Hepatocyte (in vitro differentiated cells and primary cell): ENCODE measurements around the gene NOL4.

DNA sequence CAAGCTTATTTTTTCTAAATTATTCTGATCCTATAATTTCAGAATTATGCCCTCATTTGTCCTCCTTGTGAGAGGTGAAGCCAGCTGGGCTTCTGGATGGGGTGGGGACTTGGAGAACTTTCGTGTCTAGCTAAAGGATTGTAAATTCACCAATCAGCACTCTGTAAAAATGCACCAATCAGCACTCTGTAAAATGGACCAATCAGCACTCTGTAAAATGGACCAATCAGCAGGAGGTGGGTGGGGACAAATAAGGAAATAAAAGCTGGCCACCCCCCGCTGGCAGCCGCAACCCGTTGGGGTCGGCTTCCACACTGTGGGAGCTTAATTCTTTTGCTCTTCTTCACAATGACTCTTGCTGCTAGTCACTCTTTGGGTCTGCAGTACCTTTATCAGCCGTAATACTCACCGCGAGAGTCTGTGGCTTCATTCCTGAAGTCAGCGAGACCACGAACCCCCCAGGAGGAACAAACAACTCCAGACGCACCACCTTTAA lies 623.2 kb downstream of the DSC3 start:
- RAMPAGE, long total RNA: no peak
- RRBS: no CpG with 5 or more reads among the region's 11 CpGs

GRCh38 chr18:31207365-31207993 lies 44.8 kb upstream of the DSC1 start:
- RAMPAGE, long total RNA: no peak
- RRBS: no CpG with 5 or more reads among the region's 7 CpGs

DNA sequence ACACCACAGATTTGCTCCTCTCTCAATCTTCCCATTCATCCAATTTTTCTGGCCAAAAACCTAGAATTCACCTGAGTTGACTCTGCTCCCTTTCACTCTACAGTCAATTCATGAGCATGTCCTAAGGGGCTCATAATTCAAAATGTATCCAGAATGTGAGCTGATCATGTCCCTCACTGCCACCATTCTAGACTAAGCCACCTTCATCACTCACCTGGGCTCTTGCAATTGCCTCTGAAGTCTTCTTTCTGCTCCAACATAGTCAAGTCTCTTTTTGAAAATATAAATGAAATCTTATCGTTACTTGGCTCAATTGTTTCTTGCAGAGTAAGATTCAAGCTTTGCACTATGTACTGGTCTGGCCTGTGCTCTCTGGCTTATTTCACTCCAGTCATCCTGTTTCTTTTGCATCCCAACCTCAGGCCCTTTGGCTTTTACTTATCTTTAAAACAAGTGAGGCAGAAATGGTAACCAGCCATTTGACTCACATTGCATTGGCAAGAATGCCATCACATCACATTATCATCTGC lies 64.6 kb upstream of the DSC1 start:
- RAMPAGE, long total RNA: no peak
- RRBS: no CpG with 5 or more reads among the region's 1 CpG

DNA sequence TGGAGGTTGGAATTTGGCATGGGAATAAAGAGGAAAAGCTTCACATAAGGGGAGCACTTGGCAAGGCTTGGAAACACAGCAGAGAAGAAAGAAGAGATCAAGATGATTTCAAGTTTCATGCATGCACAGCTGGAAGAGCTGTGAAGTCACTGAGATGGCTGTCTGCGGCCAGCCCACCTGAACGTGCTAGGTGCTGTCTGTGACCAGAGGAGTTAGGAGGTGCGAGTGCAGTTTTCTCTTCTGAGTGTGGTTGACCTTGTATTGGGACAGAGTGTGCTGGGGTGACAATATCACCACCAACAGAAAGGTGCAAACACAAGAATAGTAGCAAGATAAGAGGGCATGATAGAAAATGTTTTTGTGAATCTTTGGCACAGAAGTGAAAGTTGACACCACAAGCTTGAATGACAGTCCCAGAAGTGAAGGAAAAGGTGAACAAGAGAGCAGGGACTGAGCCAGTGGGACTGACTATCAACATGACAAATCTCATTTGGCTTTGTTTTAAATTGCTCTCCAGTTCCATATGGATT lies 71.2 kb upstream of the DSC1 start:
- RAMPAGE, long total RNA: no peak
- RRBS: no CpG with 5 or more reads among the region's 3 CpGs

DNA sequence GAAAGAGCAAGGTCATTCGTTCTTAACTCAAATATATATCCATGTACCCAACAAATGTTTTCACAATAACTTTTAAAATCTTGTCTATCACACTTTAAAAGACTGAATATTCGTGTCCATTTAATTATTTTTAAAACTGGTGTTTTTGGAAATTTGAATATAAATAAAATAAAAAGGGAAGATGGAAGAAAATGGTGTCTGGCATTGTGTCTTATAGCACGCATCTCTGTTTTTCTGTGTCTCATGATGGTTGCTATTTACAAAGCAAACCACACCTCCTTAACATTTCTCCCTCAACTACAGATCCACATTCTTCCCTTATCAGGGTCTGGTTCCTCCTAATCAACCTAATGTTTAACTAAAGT lies 55.9 kb upstream of the DSG1 start:
- RAMPAGE, long total RNA: no peak
- RRBS: no CpG with 5 or more reads among the region's 3 CpGs

- RAMPAGE, long total RNA: no peak
- RRBS: no CpG with 5 or more reads among the region's 2 CpGs
Measured at GRCh38 chr18:31336364-31336642, 18.3 kb downstream of the DSG1 start.

DNA sequence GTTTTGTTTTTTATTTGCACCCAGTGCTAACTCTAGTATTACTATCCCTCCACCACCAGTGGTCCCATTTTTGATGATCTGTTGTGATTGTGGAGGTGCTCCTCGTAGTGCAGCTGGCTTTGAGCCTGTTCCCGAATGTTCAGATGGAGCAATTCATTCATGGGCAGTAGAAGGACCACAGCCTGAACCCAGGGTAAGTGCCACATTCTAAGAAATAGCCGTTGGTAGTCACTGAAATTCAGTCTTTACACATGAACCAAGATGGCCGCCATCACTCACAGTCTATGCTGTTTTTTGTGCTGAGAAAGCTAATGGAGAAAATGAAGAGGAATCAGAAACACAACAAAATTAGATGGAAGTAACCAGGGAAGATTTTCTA lies 25.4 kb downstream of the DSG1 start:
- RAMPAGE, long total RNA: no peak
- RRBS: no CpG with 5 or more reads among the region's 4 CpGs

- RAMPAGE, long total RNA: no peak
- RRBS: no CpG with 5 or more reads among the region's 3 CpGs
Measured at GRCh38 chr18:31376976-31377298, 360 bp downstream of the DSG4 start.

DNA sequence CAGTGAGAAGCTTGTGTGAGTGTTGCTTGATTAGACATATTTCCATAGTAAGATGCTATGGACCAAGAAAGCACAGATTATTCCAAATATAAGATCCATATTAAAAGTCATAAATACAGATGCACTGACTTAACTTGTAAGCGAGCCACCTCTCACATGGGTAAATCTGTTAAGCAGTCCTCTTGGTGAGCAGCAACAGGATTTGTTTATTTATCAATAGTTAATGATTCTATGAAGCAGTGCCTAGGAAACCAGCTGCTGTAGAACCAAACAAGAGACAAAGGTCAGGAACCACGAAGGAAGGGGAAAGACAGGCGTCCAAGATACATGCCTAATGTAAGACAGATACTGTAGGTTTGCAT lies 24.9 kb downstream of the DSG4 start:
- RAMPAGE, long total RNA: no peak
- RRBS: no CpG with 5 or more reads among the region's 3 CpGs

DNA sequence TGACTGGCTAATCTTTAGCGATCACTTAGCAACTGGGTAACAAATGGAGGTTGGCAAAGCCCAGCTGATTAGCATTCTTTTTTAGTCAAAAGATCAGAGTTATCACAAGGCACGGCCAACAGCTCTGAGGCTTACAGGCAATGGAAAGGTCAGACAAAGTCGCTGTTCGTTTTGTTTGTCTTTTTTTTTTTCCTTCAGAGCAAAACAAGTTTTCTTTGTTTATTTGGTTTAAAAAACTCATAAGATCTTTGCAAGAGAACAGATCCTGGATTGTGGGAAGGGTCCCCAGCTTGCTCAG lies 28.9 kb upstream of the TTR start:
- RAMPAGE, long total RNA: no peak
- RRBS: no CpG with 5 or more reads among the region's 4 CpGs

DNA sequence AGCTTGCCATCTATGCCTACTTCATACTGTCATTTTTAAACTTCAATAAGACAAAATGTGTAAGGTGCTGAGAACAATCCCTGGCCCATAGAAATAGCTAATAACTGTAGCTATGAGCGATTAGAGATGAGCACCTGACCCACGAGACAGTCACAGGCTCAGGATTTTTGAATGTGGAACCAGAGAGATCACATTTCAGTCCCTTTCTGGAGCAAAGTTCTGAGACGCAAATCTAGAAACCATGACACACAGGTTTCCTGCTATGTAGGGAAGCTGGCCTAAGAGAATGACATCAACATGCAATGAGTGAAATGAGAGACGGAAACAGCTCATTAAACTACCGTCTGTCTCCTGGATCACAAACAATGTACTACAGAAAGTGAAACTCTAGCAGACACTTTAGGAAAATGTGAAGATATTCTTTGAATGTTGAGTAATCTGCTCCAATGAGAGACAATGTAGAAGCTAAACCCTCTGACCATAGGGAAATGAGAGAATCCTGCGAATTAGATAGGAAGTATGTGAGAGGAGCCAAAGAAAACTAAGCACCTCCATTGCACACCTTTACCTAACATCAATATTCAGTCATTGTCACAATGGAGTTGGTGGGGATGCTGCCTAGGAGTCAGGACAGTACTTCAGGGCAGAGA lies 25.5 kb downstream of the B4GALT6 start:
- RAMPAGE, long total RNA: no peak
- RRBS: no CpG with 5 or more reads among the region's 6 CpGs

GRCh38 chr18:32093631-32094203 lies 2.0 kb downstream of the RNF138 start:
- RAMPAGE, long total RNA: no peak
- RRBS: no CpG with 5 or more reads among the region's 18 CpGs

GRCh38 chr18:32269845-32270680 lies 80.2 kb downstream of the MEP1B start:
- RAMPAGE, long total RNA: no peak
- RRBS: no CpG with 5 or more reads among the region's 20 CpGs

DNA sequence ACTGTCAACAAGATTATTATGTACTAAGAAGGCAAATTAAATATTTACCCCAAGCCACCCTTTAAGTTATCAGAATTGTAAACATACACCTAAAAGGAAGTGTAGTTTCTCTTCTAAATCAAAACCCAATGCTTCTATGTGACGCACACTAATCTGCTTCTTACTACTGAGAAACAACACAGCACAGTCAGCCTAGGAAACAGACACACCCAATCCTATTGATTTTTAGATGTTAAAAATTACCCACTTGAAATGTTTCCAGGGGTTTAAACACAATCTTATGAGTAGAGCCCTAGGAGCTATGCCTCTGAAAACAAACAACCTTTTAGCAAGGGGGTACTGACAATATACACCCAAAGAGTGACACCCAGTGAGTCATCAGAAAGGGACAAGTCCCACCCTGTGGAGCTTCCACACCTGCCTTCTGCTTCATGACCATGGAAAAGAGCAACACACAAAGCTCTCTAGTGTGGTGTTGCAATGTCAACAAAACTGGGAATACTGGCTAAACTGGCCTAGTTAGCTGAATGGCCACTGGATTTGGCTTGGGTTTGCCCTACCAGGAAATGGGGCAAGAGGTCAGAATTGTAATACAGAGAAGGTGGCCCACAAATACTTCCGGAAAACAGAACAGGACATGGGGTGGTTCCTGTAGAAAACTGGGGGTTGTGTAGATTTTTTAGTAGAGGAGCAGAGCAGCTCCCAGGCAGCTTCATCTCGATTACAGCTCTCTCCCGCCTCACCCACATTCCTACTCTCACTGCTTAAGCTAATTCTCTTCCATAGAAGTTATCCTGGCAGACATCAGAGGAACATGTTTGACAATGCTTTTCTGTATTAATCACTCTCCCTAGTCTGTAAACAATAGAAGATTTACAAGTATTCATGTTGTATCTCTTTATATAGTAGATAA lies 98.2 kb downstream of the GAREM1 start:
- RAMPAGE, long total RNA: no peak
- RRBS: no CpG with 5 or more reads among the region's 4 CpGs

DNA sequence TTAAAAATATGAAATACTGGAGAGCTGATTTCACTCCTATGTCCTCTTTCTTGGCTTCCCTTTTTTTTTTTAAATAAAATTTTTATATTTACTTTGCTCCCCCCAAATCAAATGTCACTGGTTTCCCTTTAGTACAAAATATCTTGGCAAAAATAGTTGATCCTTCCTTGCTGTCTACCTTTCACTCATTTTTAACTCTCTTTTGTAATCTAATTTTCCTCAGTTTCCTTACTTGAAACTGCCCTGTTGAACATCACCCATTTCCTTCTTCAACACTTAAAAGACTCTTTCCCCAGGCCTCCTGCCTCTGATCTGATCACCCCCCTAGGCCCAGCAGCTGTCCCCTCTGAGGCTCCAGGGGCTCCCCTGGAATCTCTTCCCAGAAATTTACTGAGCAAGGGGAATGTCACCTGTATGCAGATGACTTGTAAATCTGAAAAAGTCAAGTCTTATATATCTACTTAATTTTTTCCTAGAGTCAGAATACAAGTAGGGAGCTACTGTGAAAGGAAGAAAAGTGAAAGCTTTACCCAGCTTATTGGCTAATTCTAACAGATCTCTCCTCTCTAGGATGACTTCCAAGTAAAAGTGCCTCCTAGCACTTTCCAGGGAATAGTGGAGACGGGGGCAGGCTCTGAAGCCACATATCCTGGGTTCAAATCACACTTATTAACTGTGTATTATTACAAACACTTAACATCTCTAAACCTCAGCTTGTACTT lies 85.4 kb downstream of the GAREM1 start:
- RAMPAGE, long total RNA: no peak
- RRBS: no CpG with 5 or more reads among the region's 1 CpG

DNA sequence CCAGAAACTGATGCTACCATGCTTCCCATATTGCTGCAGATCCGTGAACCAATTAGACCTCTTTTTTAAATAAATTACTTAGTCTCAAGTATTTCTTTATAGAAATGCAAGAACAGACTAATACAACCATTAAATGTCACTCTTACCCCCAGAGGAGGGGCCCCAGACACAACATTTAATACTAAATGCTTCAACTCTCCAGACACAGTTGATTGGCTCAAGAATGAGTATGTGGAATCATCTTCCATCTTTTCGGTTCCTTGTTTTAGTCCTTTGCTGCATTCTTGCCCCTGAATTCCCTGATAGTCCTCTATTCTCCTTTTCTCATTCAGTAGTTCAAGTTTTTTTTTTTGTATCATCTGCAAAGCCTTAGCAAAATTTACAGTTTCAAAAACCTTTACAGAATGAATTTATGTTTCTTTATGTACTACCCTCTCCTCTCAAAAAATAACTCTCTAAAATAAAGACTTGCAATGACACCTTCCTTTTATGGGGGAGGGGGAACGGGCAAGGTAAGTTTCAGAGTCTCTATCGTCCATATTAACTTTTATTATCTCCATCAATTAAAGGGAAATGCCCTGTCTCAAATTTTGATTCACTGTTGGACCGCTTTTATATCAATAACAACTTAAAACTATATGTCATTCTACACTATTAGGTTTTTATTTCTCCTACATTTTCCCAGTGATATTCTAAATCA lies 41.9 kb downstream of the GAREM1 start:
- RAMPAGE, long total RNA: no peak
- RRBS: no CpG with 5 or more reads among the region's 5 CpGs

GRCh38 chr18:32470033-32470574 lies 578 bp downstream of the GAREM1 start:
- RAMPAGE, long total RNA: no peak
- RRBS: 1% methylated on average over 29 of the region's 62 CpGs

DNA sequence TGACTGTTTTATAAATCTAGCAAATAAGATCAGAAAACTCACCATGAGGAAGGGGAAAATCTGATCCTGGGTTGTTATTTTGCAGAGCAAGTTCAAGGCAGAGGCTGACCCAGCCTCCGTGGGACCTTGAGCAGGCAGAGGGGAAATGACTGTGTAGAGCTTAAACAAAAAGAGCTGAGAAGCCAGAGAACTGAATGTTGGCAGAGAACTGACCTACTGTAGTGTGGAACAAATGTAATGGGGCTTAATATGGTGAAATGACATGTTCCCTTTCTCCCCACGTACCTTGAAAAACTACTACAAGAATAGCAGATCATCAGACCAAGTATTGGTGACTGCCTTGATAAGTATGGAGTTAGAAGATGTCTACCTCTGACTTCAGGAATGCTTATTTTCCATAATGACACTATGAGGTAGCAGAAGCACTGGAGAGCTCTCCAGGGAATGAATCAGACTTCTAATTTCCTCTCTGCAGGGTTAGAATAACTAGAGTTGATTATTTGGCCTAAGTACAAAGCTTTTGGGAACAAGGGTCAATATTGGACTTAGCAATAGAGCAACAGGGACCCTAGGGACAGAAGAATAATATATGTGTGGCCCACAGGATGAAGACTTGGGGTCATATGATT lies 304.4 kb downstream of the CCDC178 start:
- RAMPAGE, long total RNA: no peak
- RRBS: no CpG with 5 or more reads among the region's 2 CpGs

DNA sequence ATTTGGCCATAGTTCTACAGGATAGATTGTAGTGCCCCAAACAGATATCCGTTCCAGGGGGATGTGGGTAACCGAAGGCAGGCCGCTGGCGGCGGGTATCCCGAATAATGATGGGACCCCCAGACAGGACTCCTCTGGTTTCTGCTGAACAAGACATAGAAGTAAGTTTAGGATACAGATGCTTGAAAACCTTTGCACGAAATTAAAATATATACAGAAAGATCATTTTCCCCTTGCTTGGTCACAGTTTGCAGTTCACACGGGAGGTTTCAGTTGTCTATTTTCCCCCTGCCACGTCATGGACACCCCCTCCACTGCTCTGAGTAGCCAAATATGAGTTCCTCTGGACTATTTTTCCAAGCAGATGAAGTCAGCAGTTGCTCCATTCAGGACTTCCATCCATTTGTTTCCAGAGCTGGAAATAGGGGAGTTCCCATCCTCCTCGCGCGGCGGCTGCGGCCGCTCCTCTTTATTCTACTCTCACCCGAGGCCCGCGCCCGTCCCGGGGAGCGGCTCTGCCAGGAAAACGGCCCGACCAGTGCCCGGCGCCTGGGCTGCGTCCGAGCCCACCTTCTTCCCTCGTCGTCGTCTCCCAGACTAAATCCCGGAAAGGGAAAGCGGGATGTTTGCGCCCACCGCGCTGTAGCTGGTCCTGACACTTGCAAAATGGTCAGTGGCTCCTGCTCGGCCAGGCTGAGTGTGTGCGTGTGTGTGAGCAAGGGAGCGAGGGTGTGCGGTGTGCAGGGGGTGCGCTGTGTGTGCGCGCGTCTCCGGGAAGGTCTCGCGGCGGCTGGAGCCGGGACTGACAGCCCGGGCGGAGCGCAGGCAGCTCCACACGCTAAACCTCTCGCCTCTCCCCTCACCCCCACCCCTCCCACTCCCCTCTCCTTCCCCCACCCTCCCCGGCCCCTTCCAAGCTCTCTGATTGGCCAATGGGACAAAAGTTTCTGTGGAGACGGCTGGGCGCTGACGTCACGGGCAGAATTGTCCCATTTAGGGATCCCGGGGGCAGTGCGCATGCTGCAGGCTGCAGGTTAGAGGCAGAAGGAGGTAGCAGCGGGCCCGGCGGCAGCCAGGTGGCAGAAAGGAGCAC lies at the start of gene NOL4:
Gene NOL4, minus strand, starts transcription at position 840 of the 1,093 bp plus-strand sequence.
- RAMPAGE, long total RNA: no peak
- RRBS: 2% methylated on average over 19 of the region's 63 CpGs

DNA sequence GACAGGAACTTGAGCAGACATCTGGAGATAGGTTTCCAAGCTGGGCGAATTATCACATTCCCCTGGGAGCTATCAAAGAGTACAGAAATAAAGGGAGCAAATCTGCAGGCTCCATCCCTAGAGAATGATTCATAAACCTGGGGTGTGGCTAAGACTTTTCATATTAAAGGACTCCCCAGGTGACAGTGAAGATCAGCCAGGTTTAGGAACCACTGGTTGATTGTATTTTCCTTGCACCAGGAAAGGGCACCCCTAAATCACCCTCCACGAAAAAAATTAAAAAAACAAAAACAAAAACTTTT lies 105.6 kb upstream of the NOL4 start:
- RAMPAGE, long total RNA: no peak
- RRBS: no CpG with 5 or more reads among the region's 2 CpGs